Neural cell (in vitro differentiated cells): ENCODE data around the genes MCCD1, TNF and LY6G5C.

GRCh38 chr6:30743459-30744076 lies 779 bp downstream of the IER3 start:
- RAMPAGE, long total RNA, result no peak

GRCh38 chr6:30806767-30807336 lies 62.5 kb upstream of the IER3 start:
- RAMPAGE, long total RNA, result no peak

DNA sequence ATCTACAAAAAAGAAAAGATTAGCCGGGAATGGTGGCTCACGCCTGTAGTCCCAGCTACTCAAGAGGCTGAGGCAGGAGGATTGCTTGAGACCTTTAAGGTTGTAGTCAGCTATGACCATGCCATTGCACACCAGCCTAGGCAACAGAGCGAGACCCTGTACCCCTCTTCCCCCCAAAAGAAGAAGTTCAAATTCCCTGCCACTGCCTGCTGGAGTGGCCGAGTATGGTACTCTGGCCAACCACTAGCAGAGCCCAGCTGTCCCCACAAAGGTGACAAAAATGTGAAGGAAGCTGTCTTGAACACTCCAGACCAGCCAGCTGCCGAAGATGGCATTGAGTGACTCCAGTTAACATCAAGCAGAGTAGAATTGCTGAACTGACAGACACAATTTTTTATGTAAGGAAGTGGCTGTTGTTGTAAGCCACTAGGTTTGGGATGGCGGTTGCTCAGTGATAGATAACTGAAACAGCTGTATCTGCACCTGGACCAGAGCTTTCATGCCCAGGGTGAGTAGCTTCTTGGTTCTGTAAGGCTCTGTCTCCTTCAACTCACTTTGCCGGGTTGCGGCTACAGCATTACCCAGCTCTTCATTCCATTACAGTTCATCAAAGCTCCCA lies 49.8 kb upstream of the DDR1 start:
- RAMPAGE, long total RNA, result no peak

DNA sequence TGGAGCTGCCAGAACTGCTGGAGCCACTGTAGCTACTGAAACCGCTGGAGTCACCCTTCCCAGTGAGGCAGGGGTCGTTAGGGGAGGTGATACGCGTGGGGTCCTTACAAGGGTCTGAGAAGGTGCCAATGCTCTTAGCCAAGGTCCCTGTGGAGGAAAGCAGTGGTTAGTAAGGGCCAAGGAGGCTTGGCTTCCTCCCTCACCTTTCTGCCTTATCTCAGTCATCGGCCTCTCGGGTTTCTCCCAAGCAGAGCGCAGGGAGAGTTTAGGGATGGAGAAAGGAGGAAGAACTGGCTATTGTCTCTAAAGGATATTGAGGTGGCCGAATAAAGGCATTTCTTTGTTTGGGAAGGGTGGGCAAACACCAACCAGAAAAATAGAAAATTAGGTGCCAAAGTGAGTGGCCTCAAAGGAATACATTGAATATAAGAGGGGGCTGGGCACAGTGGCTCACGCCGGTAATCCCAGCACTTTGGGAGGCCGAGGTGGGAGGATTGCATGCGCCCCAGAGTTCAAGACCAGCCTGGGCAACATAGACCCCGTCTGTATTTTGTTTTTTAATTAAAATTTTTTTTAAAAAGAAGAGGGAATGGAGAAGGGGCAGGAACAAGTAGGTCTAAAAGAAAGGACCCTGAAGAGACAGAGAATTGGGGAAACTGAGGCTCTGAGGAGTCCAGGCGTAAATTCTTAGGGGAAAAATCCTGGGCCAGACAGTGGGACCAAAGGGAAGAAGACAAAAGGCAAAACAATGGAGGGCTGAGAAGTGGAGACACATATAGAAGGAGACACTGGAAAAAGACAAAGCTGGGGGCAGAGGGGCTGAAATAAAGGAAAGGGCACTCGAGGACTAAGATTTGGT lies 2.6 kb downstream of the CDSN start:
- RAMPAGE, long total RNA, result no peak

DNA sequence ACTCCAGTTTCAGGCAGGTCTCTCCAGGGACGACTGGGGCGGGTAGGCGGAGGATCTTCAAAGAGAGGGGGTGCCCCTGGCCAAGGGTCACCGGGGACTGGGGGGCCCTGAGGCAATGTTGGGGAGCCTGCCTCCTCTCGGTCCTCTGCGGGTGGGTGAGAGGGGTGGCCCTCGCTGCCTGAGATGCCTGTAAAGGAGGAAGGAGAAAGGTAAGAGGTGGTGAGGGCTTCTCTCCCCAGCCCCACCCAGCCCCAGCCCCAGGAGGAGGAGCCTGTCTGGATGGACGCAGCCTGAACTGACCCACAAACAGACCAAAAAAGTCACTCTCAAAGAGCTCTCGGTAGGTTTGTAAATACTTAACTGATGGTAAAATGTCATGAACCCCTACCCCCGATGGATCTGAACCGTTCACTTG lies 739 bp downstream of the PSORS1C2 start:
- RAMPAGE, long total RNA, result no peak

- RAMPAGE, long total RNA, result no peak
Measured at GRCh38 chr6:31171234-31171765, 818 bp upstream of the POU5F1 start.

DNA sequence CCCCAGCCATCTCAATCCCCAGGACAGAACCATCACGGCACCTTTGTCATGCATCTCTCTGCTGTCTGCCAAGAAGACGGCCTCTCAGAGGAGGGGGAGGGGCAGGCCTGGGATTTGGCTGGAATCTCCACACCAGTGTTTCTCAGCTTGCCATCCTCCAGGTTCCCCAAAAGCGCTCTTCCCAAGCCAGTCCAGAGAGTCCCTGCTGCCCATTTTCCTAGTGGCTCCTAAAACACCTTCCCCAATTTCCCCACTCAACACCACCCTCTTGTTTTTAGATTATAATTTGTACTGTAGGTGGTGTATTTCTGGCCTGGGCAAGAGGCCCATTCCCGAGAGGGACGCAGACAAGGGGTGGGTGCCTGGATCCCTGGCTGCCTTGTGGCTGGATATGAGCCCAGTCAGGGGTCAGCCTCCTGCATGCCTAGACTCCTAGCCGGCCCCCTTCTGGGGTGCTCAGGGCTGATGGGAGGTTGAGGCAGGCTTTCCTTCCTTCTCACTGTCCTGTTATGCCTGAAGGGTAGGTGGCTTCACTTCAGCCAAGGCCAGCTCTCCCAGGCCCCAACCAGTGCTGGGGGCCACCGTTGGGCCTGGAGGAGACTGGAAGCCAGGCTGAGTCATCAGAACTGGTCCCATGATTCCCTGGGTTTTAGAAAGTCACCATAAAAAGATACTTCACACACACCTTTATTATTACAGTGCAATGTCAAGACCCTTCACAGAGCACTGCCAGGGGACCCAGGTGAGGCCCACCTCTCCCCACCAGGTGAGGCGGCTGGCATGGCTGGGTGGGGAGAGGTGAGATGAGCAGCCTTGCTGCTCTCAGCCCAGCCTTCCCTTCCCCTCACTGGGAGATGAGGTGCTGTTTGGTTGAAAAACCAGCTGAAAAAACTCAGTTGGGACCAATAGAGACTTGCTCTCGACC lies 2.8 kb upstream of the POU5F1 start:
- RAMPAGE, long total RNA, result no peak

- RAMPAGE, long total RNA, result no peak
Measured at GRCh38 chr6:31198301-31198588, 27.8 kb upstream of the POU5F1 start.

DNA sequence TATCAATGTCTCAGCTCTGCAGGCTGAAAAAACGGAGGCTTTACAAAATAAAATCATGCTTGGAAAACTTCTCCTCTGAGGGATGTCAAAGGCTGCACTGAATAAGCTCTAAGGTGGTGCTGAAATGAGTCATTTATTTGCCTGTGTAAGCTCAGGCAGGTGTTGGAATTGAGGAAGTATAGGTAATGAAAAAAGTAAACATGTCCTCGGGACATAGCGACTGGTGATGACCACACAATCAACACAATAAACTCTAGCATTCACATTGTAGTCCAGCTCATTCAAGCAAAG lies 32.7 kb upstream of the POU5F1 start:
- RAMPAGE, long total RNA, result no peak

GRCh38 chr6:31394246-31394903 lies 9.0 kb upstream of the MICA start:
- RAMPAGE, long total RNA, result no peak

DNA sequence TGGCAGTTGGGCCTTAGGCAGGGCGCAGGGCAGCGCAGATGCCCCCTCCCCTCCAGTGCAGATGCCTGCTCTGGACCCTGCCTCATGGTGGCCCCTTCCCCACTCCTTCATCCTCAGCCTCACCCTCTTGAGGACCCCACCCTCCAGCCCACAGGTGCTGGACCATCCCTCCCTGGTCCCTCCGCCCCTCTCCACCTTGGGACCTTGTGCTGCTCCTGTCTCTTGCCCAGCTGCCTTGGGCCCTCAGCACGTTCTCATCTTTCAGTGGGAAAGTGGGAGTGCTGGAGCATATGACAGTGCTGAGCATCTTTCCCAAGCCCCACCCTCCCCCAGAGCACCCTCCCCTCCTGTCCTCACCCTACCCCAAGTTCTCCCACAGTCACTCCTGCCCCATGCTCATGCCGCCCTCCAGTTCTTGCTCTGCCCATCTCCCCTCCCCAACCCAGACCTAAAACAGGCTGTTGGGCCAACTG lies 1.4 kb downstream of the MICA start:
- RAMPAGE, long total RNA, result no peak

GRCh38 chr6:31473791-31475028 lies 23.7 kb upstream of the MICB start:
- RAMPAGE, long total RNA, result no peak

DNA sequence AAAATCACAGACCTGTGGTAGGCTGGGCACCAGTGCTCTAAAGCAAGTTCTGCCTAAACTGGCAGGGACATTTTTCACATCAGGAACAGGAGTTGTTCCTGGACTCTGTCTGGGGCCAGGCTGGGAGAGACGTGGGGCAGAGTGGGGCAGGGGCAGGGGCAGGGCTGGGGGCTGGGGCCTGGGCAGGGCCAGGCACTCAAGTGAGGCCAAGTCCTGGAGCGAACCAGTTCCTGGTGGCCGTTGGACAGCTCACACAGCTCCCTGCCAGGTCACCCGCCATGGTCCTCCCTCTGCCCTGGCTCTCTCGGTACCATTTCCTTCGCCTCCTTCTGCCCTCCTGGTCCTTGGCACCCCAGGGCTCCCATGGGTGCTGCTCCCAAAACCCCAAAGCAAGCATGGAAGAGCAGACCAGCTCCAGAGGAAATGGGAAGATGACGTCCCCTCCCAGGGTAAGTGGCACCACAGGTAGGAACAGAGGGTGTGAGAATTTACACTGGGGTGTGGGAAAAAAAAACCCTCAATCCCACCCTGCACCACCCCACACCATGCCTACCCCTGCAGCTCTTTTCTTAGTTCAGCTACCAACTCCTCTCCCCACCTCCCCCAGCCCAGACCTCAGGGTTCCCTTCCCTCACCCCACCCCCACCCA lies at the start of gene MCCD1:
Gene MCCD1 (plus strand): TSS at position 226 of the 649 bp plus-strand sequence.
- RAMPAGE, long total RNA, result no peak

GRCh38 chr6:31540937-31541456 lies 806 bp downstream of the DDX39B start:
- RAMPAGE, long total RNA, result no peak

DNA sequence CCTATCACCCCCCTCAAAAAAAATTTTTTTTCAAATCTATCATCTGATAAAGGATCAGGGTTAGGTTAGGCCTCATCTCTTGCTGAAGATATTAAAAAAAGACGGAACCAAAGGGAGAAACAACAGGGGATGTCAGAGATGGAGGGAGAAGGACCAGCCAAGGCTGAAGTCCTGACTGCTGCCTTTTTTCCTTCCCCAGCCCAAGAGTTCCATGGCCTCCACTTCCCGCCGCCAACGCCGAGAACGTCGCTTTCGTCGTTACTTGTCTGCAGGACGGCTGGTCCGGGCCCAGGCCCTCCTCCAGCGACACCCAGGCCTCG lies 516 bp downstream of the NFKBIL1 start:
- RAMPAGE, long total RNA, result no peak

GRCh38 chr6:31575128-31576512 lies at the start of gene TNF:
Gene TNF (plus strand): TSS chr6:31575565.
- RAMPAGE, long total RNA, result no peak

GRCh38 chr6:31625178-31625820 lies 4.8 kb downstream of the PRRC2A start:
- RAMPAGE, long total RNA, result no peak

DNA sequence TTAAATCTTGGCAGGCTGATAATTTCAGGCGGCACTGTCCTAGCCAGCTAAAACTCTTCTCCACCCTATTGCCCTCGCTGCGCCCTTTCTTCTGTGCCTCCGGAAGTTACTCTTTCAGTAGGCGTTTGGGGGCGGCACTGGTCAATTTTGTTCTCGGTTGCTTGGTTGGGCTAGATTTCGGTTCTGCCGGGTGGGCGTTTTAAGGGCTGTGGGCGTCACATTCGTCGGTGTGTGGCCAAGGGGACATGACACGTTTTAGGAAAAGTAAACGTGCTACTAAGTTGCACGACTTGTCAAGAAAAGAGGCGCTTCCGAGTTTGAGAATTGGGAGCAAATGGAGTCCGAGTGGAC lies 403 bp upstream of the BAG6 start:
- RAMPAGE, long total RNA, result no peak

- RAMPAGE, long total RNA, result no peak
Measured at GRCh38 chr6:31663000-31663833, 1.6 kb downstream of the GPANK1 start.

- RAMPAGE, long total RNA, result no peak
Measured at GRCh38 chr6:31680547-31681082, at the start of gene LY6G5C. Gene LY6G5C (minus strand): TSS chr6:31681067.